ENCODE measurements around a stretch of chr5.

DNA sequence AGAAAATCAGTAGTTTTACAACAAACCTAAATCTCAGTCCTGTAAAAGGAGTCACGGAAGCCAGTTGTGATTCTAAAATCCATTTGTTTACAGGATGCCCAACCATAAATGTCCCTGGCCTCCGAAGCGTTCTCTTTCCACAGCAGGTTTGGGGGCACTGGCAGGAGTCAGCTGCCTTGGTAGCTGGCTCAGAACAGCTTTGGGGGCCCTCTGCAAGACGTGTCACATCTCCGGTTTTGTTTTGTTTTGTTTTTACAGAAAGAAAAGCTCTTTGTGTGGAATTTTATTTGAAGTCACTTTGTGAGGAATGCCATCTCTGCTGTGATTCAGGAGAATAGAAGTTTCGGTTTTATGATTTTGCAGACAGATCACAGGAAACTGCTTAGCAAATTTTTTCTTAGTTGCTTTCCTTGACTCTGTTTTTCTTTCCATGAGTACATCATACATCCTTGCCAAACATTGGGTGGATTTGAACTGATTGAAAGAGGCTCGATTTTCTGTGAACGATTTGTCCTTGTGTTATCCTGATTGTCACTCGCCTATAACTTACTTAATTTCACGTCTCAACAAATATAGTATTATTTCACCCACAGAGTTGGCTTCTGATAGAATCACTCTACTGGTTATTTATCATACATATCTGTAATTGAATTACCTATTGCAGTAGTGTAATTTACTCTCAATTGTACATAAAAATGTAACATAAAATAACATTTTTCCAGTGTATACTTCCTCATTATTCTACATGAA, 5.1 kb downstream of the SEMA5A start:
- PRO-cap = no peak

DNA sequence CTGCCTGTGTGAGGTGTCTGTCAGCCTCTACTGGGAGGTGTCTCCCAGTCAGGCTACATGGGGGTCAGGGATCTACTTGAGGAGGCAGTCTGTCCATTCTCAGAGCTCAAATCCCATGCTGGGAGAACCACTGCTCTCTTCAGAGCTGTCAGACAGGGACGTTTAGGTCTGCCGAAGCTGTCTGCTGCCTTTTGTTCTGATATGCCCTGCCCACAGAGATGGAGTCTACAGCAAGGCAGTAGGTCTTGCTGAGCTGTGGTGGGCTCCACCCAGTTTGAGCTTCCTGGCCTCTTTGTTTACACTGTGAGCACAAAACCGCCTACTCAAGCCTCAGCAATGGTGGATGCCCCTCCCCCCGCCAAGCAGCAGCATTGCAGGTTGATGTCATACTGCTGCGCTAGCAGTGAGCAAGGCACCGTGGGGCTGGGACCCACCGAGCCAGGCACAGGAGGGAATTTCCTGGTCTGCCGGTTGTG, 233.2 kb downstream of the ATPSCKMT start:
- PRO-cap = no peak

- PRO-cap = no peak
Measured at GRCh38 chr5:10139170-10139534, 110.5 kb downstream of the ATPSCKMT start.

- PRO-cap = no peak
Measured at GRCh38 chr5:10278513-10279213, 28.6 kb downstream of the CCT5 start.

GRCh38 chr5:10351418-10351991, 2.0 kb upstream of the MARCHF6 start:
- PRO-cap = no peak

- PRO-cap = no peak
Measured at GRCh38 chr5:10354584-10354783, 989 bp downstream of the MARCHF6 start.

- PRO-cap = no peak
Measured at GRCh38 chr5:10366553-10367414, 13.3 kb downstream of the MARCHF6 start.

DNA sequence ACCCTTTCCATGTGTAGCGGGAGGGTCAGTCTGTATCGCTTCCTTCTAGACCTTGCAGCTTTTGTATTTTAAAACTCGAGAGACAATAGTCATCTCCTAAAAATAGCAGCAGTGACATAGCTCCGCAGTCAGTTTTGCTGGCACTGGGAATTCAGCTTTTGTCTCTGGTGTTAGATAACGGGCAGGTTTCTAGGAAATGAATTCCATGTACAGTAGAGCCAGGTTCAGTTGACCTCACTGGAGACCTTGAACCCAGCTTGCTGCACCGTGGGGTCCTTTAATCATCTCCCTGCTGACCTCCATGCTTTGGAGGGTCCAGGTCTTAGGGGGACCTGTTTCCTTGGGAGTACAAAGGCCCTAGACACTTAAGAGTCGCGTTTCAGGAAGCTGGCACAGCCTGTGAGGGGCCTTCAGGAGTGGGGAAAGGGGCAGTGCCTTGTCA, 13.8 kb downstream of the ANKRD33B start:
- PRO-cap = no peak

DNA sequence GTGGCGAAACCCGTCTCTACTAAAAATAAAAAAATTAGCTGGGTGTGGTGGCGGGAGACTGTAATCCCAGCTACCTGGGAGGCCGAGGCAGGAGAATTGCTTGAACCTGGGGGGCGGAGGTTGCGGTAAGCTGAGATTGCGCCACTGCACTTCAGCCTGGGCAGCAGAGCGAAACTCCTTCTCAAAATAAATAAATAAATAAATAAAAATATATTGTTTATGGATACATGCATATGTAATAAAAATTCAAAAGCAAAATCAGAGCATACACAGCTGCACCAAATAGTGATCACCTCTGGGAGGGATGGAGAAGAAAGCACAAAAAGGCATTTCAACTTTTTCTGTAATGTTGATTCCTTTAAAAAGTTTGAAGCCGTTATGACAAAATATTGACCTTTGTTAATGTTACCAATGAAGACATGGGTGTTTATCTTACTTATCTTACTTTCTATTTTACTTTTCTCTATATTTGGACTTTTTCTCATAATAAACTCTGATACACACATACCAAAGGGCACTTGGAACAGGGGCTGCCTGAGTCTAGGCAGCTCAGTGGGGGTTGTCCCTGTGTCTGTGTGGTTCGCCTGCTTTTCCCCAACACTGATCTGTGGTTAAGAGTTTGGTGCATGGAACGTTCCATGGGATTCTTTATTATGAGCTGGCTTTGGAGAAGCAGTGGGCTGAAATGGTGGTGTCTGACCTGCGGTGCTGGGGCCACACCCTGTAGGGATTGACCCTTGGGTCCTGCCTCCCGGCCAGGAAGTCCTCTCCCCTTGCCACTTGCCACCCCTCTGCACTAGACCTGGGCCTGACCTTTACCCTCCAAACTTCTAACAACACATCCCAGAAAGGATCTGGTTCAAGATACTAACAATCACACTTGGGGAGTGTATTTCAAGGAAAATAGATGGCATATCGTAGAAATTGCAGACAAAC, 47.3 kb downstream of the ANKRD33B start:
- PRO-cap = no peak

DNA sequence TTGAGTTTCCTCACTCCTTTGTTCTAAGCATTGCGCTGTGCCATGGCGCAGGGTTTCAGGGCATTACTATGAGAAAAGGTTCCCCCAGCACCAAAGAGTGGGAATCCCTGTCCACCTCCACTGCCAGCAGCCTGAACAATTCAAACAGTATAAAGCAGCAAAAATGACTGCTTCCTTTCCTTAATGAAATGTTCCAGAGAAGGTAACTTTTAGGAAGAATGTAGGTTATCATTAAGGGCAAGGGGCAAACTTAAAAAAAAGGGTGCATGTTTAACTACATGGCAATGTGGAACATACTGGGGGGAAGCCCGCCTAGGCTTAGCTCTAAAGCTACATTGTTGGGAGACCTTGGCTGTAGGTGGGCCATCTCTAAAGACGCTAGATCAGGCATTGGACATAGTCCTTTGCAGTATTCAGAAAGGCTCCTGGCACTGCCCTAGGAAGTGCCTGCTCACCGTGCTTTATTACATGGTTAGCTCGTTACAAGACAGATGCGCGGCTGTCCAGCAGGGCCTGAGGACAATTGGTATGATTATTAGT, 64.2 kb downstream of the DAP start:
- PRO-cap = no peak

DNA sequence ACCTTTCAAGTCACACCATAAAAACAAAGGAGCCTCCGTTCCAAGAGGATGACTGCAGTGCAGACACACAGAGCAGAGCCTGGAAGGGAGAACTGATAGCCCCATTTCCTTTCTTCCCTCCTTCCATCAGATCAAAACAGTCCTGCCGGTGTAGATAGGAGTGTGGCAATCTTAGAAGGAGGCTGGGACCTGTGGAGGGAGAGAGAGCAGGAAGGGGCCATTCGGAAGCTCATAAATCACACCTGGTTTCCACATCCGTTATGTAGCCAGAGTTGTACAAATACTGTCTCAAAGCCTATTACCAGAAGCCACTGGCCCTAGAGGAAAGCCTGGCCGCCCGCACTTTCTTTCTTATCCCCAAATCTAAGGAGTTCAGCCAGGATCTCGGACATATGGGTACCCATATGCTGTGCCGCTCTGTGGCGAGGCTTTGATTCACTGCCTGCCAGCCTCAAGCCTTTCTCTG, 26.9 kb downstream of the DAP start:
- PRO-cap = no peak

DNA sequence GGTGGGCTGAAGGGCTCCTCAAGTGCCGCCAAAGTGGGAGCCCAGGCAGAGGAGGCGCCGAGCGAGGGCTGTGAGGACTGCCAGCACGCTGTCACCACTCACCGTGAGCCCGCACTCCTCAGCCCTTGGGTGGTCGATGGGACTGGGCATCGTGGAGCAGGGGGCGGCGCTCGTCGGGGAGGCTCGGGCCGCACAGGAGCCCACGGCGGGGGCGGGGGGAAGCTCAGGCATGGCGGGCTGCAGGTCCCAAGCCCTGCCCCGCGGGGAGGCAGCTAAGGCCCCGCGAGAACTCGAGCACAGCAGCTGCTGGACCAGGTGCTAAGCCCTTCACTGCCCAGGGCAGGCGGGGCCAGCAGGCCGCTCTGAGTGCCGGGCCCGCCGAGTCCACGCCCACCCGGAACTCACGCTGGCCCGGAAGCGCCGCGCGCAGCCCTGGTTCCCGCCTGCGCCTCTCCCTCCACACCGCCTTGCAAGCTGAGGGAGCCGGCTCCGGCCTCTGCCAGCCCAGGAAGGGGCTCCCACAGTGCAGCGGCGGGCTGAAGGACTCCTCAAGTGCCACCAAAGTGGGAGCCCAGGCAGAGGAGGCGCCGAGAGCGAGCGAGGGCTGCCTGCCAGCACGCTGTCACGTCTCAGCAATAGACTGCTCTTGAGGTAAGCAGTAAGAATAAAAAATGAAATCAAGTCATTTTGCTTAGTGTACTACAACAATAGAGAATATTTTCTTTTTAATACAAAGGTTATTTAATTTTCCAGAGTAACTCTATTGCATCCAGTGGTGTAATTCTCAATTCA, 670.4 kb upstream of the CTNND2 start:
- PRO-cap = unidirectional peak, plus-strand start at position 54 of the sequence

DNA sequence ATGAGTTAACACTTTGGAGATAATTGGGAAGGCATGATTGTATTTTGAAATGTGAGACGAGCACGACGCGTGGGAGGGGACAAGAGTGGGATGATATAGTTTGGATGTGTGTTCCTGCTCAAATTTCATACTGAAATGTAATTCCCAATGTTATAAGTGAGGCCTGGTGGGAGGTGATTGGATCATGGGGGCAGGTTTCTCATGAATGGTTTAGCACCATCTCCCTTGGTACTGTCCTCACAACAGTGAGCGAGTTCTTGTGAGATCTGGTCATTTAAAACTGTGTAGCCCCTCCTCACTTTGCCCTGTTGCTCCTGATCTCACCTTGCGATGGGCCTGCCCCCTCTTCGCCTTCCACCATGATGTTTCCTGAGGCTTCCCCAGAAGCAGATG, 721.6 kb upstream of the CTNND2 start:
- PRO-cap = no peak

- PRO-cap = no peak
Measured at GRCh38 chr5:12667651-12668110, 763.4 kb upstream of the CTNND2 start.

DNA sequence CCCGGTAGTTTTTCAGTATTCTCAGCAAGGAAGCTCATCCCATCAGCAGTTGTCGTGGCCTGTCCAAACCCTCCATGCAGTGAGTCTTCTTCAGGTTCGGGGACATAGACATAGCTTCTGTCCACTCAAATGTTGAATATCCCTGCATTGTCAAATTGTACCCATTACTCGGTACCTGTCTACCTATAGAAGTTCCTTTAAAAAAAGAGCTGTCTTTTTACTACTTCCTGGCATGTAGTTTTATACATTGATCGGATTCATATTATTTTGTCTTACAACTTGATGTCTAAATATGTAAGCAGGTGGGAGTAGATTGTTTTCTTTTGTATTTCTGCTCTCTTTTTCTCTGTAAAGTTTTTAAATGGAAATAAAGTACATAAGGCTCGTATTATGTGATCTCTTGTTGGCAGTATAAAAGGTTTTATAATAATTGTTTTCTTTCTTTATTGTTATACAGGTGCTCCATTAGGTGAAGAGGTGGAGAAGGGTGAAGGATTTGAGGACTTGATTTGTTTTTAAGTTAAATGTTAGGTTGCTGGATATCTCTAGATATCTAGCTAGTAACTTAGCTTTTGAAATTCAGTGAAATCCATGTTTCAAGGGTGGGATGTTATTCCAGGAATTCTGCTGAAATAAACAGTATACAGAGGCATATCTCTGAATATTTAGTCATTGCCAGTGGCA, 51.0 kb downstream of the TRIO start:
- PRO-cap = no peak

DNA sequence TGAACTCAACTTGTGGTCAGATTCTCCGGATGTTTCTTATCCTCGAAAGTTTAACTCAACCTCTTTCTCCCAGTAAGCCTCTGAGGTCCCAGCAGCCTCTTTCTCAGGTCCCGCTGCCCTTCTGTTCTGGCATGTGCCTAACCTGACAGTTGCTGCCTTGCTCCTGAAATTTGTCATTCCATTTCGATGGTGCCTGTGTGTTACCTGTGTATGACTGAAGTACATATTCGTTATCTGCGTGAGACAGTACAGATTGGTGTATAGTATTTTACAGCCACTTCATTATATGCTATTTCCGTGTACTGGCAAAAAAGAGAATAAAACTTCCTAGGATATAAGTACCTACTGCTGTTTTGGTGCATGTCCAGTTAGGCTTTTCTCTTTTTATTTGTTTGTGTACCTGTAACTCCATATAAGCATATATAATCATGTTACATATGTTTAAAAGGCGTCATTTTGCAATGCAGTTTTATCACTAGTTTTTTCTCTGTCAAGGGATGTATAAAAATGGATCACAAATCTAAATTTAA, 63.4 kb downstream of the TRIO start:
- PRO-cap = bidirectional peak, plus-strand start at position 320 of the sequence, minus-strand start at position 216 of the sequence

DNA sequence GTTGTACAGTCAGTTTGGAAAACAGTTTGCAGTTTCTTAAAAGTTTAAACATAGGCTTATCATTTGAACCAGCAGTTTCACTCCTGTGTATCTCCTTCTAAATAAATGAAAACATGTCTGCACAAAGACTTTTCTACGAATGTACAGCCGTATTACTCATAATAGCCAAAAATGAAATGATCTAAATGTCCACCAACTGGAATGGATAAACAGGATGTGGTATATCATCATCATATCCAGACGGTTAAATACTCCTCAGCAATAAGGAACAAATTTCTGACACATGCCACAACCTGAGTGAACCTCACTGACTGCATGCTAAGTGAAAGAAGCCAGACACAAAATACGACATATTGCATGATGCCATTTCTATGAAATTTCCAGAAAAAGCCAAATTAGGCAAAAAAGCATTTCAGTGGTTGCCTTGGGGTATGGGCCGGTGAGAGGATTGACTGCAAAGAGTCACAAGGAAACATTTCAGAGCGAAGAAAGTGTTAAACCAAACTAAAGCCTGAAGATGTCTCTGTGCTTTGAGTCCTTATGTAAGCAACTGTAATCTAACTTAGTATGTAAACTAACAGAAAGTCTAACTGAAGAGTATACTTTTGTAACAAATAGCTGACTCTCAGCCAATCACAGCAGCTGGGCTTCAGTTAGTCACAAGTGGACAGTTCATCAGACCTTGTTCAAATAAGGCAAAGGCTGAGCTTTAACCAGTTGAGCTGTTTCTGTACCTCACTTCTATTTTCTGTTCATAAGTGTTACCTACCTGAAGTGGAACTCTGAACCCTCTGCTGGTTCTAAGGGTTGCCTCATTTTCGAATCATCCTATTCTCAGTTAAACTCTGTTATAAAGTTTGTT, 65.2 kb downstream of the TRIO start:
- PRO-cap = bidirectional peak, plus-strand start at position 289 of the sequence, minus-strand start at position 107 of the sequence; unidirectional peak, minus-strand start at position 692 of the sequence

GRCh38 chr5:14217432-14218128, 74.4 kb downstream of the TRIO start:
- PRO-cap = no peak

DNA sequence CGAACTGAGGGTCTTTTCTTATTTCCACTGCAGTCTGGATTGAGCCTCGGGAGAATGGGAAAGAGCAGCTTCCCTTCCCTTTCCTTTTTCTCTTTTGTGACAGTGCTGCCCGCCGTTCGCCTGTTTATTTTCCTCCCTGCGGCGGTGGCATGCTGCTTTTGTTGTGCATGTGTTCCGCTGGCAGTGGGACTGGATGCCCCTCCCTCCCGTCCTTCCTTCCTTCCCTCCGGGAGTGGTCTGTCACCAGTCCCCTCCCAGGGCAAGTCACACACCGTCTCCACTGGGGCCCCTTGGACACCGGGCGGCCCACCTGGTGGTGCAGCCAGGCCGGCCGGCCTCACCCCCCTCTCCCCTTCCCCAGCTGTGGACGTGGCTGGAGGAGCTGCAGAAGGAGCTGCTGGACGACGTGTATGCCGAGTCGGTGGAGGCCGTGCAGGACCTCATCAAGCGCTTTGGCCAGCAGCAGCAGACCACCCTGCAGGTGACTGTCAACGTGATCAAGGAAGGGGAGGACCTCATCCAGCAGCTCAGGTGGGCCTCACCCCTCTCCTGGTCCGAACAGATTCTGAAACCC, 214.8 kb downstream of the TRIO start:
- PRO-cap = no peak

GRCh38 chr5:14383553-14384419, 197.8 kb upstream of the OTULINL start:
- PRO-cap = no peak

Measured in mucosa of descending colon (tissue), 1 donor.